Mesothelial cell of epicardium (in vitro differentiated cells): ENCODE data around the genes OR52K2, OR51C1P, OR51B2, OR56A1, OR2AG2, OR10A2 and NLRP14.

DNA sequence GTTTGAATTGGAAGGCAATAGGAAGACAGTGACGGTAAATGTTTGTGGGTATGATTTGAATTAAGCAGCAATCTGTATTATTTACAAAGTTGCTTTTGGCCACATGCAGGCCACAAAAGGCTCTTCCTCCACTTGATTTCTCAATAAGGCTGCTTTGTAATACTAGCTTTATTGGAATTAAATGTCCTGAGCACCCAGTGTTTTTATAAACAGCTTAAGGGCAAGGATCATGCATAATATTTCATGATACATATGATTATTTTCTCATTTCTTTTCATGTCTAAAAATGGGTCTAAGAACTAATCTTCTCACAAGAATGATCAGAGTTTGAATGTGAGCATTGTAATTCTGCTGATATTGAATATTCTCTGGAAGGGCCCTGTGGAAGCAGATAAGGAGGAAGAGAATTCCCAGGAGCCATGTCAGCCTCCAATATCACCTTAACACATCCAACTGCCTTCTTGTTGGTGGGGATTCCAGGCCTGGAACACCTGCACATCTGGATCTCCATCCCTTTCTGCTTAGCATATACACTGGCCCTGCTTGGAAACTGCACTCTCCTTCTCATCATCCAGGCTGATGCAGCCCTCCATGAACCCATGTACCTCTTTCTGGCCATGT is at the start of gene OR52K2:
Gene OR52K2, plus strand, starts transcription at position 375 of the 621 bp plus-strand sequence.
- PRO-cap, result no peak

- PRO-cap, result no peak
These were observed at the start of gene OR51C1P for GRCh38 chr11:4697622-4698021. Gene OR51C1P (minus strand): TSS chr11:4697853.

DNA sequence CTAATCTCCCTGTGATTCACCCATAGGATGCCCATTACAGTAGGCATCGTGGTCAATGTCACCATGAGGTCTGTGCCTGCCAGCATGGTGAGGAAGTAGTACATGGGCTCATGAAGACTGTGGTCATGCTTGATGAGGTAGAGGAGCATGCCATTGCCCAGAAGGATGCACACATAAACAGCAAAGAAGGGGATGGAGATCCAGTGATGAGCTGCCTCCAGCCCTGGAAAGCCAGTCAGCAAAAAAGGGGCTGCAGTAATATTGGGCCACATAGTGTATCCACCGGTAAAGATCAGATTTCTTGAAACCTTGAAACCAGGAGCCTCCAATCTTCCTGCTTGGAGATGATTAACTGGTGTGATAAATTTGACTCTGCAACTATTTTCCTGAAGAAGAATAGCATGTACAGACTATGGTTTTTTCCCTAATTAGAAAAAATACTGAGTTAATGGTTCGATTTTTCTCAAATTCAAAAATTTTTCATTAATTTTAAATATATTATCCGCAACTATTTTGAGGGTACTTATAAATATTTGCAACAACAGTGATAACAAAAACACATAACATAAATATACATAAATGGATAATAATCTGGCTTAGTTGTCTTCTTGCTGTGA is at the start of gene OR51B2:
Gene OR51B2, minus strand, starts transcription at position 272 of the 617 bp plus-strand sequence.
- PRO-cap, result no peak

DNA sequence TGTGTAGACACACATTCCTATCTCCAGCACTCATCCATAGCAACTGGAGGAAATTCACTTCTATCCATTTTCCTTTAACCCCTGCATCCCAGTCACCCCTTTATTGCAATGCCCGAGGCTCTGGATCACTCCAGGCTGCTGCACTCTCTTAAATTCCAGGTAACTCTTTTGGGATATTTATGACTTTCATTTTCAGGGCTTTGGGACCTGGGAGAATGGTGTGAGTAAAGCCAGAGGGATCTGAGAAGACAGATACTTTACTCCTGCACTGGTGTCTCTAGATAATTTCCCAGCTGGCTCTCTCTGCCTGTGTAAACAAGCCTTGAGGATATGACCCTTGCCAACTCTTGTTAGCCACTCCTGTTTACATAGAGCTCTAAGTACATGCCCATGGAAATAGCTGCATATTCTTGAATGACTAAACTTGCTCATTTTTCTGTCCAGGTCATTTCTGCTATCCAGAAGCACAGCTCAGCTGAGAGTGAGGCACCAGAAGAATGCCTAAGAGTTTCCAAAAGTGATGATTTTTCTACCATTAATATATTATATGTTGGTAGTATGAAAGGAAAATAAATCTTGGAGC is 3.7 kb upstream of the TRIM34 start:
- PRO-cap, result no peak

GRCh38 chr11:6030550-6031126 is at the start of gene OR56A1:
Gene OR56A1 (minus strand): TSS chr11:6030758.
- PRO-cap, result no peak

GRCh38 chr11:6217360-6218249 is 12.2 kb downstream of the C11orf42 start:
- PRO-cap, result no peak

DNA sequence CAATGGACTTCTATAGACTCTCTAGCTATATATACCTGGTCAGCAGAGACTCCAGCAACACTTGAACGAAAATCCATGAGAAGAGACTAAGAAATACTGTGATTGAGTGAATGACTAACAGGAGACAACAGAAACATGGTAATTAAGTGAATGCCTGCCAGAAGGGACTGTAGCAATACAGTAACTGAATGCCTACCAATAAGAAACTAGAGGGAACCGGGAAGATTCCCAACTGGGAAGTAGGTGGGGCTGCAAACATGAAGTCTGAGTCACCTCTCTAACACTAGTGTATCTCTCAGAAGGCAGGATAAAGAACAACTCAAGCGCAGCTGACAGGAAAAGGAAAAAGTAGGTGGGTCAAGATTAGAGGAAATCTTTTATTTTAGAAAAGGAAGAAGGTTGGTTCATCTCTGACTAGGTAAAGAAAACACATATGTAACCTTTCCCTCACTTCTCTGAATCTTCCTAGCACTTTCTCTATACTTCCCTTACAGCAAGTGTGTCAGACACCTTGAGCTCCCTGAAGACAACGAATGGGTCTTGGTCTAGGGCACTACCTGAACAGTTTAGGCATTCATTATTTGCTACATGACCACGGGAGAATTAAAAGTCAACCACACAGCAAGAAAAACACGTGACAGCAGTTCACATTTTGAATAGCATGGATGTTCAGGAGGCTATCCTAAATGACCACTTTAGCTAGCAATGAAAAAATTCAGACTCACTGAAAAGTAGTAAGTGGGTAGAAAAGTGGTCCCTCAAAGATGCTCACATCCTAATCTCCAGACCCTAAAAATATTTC is 14.1 kb downstream of the C11orf42 start:
- PRO-cap, result no peak

DNA sequence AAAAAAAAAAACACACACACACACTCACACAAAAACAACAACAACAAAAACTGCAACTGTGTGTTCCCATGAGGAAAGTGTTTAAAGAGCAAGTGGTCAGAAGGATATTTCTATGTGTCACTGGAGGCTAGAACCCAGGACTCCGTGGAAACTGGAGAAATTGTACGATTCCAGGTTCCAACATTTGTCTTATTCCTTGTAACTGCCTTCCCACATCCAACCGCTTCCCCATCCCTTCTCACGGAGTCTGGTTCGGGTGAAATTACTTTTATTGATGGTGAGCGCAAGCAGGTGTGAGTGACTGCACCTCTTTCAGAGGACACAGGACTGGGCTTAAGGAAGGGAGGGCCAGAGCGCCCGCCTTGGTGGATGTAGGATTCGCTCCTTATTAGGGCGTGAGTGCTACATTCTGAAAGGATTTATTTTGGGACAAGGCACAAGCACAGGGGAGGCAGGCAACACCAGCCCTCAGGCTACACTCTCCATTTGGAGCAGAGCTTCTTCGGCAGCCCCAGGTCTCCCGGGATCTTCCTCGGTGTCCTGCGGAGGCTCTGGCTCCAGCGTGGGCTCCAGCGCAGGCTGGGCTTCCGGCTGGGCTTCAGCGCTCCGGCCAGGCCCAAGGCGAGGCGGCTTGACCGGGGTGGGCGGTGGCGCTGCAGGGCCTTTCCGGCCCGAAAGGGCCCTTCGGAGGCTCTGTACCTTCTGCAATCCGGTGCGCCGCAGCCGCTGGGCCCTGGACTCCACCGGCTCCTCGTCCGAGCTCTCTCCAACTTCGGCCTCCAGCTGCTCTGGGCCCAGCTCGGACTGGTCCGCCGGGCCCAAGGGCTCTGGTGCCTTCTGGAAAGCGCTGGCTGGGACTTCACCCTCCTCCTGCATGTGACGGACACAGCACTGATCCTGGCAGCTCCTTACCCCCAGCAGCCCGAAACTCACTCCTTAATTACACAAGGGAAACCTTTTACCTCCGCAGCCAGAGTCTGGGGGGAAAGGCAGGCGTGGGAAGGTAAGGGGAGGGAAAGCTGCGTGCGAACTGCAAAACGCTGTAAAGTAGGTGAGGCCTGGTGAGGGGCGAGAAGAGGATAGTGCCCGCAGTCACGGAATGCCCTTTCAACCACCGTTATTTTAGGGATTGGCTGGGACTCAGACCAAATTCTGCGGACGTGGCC is 1.2 kb downstream of the CAVIN3 start:
- PRO-cap, result no peak

DNA sequence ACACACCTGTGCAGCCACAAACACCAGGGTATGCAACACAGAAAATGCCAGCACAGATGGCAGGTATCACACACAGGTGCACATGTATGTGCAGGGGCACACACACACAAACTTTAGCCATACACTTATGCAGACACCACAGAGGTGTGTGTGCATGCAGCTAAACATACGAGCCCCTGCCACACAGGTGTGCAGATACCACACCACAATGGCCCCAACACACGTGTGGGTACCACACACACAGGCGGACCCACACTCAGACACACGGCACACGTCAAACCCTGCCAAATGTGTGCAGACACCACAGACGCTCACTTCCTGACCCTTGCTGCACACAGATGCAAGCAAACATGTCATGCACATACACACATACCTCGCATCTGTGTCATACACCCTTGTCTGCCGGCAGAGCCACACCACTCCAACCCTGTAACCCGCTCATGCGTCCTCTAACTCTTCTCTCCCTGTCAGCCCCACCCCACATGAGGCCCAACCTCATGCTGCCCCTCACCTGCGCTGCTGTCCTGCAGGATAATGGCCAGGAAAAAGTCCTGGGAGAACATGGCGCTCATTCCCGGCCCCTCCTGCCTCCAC is 14.1 kb downstream of the SMPD1 start:
- PRO-cap, result no peak

GRCh38 chr11:6500716-6501301 is 3.7 kb downstream of the DNHD1 start:
- PRO-cap, result no peak

- PRO-cap, result no peak
These were observed 33.3 kb upstream of the MRPL17 start for GRCh38 chr11:6716123-6717164.

DNA sequence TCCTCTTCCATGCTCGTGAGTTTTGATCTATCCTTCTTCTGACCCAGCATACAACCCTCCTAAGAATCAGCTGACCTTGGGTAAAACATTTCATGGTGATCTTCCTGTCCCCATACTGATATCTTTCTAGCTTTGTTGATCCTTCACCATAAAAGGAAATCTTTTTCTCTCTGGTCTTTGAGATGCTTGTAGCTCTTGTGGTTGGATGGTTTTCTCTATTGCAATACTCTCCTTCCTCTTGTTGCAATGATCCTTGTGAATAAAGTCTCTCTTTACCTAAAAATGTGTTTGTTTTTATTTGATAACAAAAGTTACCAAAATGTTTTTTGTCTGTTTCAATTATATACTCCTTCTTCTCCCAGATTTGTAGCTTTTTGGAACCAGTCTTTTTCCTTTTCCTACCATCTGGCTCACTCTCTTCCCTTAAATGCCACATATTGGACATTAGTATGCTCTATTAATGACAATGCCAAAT is 26.0 kb downstream of the OR2AG2 start:
- PRO-cap, result no peak

- PRO-cap, result no peak
These were observed at the start of gene OR2AG2 for GRCh38 chr11:6771707-6772170. Gene OR2AG2 (minus strand): TSS chr11:6771976.

GRCh38 chr11:6862907-6863351 is at the start of gene OR10A2:
Gene OR10A2 (plus strand): TSS chr11:6863057.
- PRO-cap, result no peak

DNA sequence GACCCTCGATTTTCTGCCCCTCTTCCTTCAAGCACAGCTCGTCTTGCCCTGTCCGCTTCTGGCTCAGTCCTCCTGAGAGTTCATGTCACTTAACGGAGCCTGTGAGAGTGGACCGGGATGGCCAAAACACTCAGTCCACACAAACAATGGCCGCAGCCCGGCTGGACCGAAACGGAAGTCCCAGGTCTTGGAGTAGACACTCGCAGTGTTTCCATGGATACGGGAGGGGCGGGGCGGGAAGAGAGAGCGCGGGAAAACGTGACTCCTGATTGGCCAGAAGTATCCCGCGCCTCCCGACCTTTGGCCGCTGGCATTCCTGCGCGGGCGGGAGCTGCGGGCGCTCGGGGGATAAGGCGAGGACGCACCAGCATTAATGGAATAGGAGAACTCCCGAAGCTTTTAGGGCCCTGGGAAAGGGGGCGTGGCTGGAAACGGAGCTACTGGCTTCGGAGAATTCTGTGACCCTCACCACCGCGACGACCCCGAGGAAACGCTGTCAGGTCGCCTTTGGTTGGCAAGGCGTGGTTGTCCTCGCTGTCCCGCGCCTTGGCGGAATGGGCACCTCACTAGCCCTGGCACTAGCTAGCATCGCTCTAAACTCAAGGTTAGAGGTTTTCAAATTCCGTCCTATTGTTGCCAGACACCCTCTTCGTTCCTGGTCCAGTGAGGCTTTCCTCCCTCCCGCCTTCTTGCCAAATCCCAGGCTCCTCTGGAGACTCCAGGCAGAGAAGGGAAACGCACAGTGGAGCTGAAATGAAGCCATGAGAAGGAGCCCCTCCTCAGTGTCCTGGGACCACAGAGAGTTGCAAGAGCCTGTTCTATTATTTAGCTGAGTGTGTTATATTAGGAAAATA is at the start of gene NLRP14:
Gene NLRP14, plus strand, starts transcription at position 313 of the 854 bp plus-strand sequence.
- PRO-cap, result bidirectional peak, plus-strand start at position 313 of the sequence, minus-strand start at position 180 of the sequence

DNA sequence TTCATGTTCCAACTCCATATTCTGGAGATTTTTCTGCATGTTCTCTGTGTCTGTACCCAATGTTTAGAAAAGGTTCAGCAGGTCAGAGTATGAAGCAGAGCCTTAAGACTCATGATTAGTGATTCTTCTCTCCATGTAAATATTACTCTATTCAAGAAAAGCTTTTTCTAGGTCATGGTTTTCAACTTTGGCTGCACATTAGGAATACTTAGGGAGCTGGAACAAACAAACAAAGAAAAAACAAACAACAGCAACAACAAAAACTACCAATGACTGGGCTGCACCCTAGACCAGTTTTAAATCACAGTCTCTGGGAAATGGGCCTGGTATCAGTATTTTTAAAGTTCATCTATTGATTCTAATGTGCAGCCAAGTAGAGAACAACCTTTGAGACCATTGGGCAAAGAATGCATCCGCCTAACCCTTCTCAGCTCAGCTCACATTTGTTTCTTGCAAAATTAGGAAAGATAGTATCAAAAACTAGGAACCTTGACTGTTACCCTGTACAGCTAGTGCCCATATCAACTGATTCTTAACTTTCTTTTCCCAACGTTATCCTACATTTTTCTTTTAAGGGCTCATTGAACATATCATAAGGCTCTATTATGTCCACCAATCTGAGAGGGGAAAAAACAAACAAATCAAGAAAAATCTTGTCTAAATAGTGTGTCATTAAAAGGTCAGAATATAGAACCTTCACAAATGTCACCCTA is 5.2 kb downstream of the SYT9 start:
- PRO-cap, result no peak

- PRO-cap, result no peak
These were observed 62.8 kb downstream of the PPFIBP2 start for GRCh38 chr11:7576736-7576952.

DNA sequence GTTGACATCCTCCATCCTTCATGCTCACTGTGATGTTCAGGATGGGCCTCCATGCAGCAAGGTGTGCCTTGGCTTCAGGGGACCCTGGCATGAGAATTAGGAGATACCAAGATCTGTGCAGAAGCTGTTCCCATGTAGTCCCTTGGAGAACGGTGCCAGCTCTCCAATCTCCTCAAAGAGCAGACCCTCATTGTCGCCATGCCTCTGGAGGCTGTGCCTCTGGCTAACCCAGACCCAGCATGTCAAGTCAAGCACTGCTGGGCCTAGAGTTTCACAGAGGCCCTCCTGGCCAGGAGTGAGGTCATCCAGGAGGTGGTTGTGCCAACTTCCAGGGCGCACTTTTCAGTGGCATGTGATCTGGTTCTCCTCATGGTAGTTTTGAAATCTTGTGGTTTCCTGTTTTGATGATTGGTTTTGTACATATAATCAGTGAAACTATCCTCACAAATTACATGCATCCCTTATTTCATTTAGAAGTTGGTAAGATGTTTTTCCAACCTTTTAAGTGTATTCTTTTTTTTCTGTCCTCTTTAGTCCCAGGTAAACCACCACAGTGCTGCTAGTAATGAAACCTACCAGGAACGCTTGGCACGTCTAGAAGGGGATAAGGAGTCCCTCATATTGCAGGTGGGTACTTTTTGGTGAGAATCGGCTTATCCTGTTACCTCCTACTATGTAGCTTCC is 78.9 kb downstream of the PPFIBP2 start:
- PRO-cap, result no peak

- PRO-cap, result no peak
These were observed 3.9 kb upstream of the CYB5R2 start for GRCh38 chr11:7677171-7677528.

GRCh38 chr11:7991612-7992289 is 4.6 kb downstream of the EIF3F start:
- PRO-cap, result no peak